Measurements from ENCODE around the genes VSTM1, MBOAT7, LILRB3 and LILRA1.

DNA sequence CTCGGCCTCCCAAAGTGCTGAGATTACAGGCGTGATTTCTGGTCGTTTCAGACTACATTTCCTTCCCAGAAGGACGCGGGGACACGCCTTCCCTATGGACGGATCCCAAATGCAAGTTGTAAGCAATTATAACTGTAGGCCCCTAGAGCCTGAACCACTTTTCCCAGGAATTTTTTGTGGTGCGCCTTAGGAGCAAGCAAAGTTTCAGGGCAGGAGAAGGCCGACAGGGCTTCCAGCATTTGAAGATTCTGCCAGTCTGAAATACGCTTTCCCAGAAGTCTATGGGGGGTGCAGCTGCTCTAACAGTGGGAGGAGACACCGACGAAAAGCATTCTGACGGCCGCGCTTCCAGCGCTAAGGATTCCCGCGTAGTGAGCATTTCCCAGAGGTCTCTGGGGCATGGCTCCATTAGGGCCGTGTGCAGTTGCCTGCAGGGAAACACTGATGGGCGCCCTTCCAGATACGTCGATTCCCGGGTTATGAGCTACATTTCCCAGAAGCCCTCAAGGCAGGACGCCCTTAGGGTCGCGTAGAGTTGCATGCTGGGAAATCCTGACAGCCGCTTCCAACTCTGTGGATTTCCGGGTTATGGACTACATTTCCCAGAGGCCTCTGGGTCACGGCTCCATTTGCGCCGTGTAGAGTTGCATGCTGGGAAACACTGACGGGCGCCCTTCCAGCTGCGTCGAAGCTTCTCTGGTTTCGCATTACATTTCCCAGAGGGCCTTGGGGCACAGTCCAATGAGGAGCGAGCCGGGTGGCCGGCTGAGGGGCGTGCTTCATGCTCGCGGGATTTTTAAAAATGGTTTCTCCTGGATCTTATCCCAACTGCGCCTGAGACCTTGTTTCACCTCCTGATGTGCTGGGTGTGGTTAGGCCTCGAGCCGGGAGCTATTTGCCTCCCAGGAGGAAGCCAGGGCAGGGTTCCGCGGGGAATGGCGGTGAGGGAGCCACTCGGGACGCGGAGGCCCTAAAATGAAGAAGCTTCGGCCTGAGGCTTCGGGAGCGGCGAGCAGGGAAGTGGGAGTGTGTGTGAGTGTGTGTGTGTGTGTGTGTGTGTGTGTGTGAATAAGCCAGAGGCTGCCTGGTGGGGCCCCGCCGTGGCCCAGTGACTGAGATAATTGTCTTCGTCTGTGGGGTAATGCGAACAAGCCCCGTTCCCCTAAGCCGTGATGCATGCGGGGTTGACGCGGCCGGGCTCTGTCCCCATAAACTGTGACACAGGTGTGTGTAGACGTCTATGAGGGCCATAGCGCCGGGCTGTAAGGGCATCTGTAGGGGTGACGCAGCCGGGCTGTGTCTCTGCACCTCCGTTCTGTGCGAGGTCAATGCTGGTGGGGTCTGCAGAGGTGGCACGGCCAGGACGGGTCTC lies 17.2 kb upstream of the ZNF331 start:
- PRO-cap, result unidirectional peak, minus-strand start at position 250 of the sequence; bidirectional peak, plus-strand start at position 644 of the sequence, minus-strand start at position 373 of the sequence

DNA sequence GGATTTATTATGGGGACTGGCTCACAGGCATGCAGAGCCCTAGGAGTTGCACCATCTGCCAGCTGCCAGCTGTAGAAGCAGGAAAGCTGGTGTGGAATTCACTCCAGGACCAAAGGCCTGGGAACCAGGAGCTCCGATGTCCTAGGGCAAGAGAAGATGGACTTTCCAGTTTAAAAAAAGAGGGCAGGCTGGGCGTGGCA lies 6.6 kb upstream of the NLRP12 start:
- PRO-cap, result no peak

- PRO-cap, result no peak
These were observed 9.8 kb upstream of the NLRP12 start for GRCh38 chr19:53833878-53834371.

DNA sequence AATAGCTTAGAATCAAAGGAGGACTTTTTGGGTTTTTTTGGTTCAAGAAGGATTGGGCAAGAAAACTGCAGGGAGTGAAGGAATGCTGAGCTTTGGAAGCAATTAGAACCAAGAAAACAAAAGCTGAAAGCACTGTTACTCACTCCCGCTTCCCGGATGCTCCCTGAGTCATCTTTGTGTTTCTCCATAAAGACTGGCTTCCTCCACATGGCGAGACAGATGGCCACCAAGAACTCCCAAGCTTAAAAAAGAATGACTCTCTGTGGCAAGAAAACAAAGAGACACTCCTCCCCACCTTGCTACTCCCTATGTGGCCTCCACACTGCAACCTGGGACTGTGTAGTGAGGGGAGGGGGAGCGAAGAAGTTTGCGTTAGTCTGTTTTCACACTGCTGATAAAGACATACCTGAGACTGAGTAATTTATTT lies 27.9 kb downstream of the VSTM1 start:
- PRO-cap, result no peak

GRCh38 chr19:54063683-54064067 lies at the start of gene VSTM1:
Gene VSTM1, minus strand, starts transcription at chr19:54063897.
- PRO-cap, result no peak

- PRO-cap, result no peak
These were observed 3.9 kb downstream of the NDUFA3 start for GRCh38 chr19:54106453-54107154.

GRCh38 chr19:54189486-54190044 lies at the start of gene MBOAT7:
Gene MBOAT7, minus strand, starts transcription at chr19:54189580.
- PRO-cap, result bidirectional peak, plus-strand start at chr19:54189677, minus-strand start at chr19:54189563; bidirectional peak, plus-strand start at chr19:54190293, minus-strand start at chr19:54189859

DNA sequence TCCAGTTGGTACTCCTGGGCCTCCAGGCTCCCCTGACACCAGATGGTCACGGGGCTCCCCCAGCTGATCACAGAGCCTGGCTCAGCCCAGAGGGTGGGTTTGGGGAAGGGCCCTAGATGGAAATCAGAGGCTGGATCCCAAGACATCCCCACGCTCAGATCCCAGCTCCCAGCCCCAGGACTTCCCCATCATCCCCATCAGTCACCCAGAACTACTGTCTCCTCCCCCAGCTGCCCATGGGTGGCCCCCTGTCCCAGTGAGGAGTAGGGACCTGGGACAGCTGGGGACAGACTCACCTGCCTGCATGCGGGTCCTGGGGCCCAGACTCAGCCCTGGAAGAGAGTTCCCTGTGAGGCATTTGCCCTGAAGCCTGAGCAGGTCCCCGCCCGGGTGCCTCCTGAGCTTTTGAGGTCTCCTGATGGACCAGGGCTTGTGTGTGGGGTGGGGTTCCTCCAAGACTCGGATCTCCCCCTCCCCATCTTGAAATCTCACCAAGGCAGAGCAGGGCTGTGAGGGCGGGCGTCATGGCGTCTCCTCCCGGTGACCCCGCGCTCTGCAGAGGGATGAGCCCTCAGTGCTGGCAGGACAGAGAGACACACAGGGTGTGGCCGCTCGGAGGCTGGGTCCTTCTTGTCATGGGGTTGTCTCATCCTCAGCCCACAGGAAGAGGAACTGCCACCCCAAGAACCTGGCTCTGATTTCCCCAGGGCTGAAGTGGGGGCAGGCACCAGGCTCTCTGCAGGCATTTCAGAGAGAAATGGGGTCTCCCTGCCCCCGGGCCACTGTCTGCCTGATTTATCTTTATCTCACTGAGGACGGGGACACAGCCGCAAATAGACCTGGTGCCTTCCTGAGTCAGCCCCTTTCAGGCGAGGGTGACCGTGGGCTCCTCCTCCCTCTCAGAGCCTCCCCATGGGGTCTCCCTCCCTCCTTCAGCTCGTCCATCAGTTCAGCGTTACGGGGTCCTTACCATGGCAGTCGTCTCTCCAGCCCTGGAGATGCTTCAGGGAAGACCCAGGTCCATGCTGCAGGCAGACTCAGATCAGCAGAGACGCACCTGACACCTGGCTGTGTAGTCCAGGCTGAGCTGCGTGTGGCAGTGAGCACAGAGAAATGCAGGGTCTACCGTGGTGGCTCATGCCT lies at the start of gene LILRB3:
Gene LILRB3 (minus strand): TSS at position 557 of the 1,143 bp plus-strand sequence.
- PRO-cap, result unidirectional peak, minus-strand start at position 555 of the sequence

GRCh38 chr19:54250600-54251323 lies 6.3 kb downstream of the LILRB5 start:
- PRO-cap, result no peak

- PRO-cap, result no peak
These were observed 3.1 kb downstream of the TTYH1 start for GRCh38 chr19:54417932-54419126.

DNA sequence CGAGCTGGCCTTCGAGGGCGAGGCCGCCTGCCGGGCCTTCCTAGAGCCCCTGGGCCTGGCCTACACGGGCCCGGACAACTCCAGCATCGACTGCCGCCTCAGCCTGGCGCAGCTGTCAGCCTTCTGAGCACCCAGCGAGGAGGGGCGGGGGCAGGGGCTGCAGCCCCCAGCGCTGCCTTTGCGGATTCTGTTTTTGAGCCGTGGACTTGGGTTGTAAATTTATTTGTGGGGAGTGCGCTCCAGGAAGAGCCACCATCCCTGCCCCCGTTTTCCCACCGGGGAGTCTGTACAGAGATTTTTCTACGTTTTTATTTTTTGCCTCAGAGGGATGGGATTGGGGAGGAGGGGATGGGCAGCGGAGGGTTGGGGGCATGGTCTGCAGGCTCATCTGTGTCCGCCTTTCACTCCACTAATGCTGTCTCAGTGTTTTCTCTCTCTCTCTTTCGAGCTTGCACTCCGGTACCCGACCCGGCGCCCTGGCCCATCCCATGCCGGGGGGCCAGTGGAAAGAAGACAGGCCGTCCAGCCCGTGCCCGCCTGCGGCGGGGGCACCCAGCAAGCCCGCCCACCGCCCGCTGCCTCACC lies 2.7 kb downstream of the LENG9 start:
- PRO-cap, result no peak

GRCh38 chr19:54462350-54462591 lies 1.3 kb downstream of the LENG9 start:
- PRO-cap, result no peak

DNA sequence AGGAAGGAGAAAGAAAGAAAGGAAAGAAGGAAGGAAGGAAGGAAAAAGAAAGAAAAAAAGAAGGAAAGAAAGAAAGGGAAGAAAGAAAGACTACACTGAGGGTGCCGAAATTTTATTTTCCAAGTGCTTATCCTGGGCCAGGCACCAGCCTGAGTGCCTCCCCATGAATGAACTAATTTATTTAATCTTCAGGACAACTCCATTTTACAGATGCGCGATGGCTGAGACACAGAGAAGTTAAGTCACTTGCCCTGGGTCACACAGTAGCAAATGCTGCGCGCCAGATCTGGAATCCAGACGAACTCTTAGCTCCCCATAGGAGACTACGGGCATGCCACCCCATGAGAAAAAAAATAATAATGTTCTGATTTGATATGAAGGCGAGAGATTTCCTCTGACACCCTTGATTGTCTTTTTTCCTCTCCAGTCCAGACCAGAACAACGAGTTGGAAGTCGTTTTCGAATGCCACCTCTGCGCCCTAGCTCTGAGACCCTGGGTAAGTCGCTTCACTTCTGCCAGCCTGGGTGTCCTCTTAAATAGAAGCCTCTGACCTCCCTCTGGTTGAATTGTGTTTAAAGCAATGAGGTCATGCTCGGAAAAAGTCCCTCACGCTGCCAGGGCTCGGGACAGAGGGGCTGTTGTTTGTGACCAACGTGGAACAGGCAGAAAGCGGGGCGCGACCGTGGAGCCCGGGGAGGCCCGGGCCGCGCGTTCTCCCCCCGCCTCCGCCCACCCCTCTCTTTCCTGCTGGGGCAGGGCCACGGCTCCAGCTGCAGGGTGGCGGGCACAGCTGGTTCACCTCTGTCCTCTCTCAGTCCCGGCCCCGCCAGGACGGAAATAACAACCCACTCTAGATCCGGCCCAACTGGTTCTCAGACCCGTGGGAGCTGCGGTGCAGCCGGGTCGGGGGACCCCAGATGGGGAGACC lies 2.3 kb downstream of the CDC42EP5 start:
- PRO-cap, result no peak

DNA sequence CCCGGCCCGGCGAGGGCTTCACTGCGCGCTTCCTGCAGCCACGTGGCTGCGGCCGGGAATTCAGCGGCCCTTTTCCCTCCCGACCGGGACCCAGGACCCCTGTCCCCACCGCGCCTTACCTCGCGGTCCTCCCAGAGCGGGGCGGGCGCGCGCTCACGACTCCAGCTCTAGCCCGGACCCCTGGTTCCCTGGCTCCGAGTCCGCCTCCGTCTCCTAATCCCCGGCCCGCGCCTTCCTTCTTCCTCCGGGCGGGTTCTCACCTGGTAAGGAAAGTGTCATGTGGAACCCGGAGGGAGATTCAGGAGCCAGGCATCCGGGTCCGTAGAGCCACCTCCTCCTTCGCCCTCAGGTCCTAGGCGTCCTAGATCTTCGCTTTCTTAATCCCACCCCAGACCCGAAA lies 1.7 kb downstream of the CDC42EP5 start:
- PRO-cap, result no peak

- PRO-cap, result no peak
These were observed 30.0 kb downstream of the LAIR2 start for GRCh38 chr19:54532537-54533034.

DNA sequence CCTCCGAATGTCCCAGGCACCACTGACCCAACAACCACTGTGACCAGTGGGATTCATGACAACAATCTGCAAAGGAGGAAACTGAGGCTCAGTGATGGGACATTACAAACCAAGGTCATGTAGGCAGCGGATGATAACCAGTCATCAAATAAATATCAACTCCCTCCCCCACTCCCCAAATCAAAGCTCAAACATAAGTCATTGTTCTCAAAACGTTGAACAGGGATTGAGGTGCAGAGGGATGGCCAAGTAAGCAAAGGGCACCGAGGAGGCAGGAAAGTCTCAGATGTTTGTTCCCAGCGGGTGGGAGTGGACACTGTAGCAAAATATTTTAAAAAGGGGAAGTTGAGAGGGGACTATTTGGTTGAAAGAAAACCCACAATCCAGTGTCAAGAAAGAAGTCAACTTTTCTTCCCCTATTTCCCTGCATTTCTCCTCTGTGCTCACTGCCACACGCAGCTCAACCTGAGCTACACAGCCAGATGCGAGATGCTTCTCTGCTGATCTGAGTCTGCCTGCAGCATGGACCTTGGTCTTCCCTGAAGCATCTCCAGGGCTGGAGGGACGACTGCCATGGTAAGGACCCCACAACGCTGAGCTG lies at the start of gene LILRA1:
Gene LILRA1 (plus strand): TSS at position 427 of the 601 bp plus-strand sequence.
- PRO-cap, result no peak

DNA sequence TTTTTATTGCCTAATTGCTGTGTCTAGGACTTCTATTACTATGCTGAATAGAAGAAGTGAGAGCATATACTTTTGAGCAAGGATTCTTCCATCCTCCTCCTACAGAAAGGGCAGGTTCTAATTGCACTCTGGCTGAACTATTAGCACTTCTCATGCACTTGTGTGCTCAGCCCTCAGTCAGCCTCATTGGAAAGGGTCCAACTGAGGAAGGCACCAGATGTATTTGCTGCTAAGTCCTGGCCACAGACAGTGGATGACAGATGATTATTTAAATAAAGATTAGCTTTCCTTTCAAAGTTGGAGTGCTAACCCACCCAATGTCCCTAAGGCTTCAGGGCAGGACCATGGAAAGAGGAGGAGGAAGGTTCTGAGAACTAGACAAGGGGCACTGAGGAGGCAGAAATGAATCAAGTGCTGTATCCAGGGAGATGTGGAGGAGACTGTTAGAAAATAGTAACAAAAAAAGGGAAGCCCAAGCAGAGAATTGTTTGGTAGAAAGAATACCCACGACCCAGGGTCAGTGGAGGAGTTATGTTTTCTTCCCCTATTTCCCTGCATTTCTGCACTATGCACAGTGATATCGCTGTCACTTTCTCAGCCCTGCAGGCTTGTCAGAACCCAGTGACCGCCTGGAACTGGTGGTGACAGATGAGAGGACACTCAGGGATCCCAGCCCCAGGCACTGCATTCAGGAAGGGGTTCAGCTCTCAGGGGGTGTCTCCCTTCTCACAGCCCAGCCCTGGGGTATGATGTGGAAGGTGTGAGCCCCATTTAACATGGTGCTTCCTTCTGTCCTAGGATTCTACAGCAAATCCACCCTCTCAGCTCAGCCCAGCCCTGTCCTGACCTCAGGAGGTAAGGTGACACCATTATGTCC lies 8.1 kb downstream of the LILRB4 start:
- PRO-cap, result no peak

DNA sequence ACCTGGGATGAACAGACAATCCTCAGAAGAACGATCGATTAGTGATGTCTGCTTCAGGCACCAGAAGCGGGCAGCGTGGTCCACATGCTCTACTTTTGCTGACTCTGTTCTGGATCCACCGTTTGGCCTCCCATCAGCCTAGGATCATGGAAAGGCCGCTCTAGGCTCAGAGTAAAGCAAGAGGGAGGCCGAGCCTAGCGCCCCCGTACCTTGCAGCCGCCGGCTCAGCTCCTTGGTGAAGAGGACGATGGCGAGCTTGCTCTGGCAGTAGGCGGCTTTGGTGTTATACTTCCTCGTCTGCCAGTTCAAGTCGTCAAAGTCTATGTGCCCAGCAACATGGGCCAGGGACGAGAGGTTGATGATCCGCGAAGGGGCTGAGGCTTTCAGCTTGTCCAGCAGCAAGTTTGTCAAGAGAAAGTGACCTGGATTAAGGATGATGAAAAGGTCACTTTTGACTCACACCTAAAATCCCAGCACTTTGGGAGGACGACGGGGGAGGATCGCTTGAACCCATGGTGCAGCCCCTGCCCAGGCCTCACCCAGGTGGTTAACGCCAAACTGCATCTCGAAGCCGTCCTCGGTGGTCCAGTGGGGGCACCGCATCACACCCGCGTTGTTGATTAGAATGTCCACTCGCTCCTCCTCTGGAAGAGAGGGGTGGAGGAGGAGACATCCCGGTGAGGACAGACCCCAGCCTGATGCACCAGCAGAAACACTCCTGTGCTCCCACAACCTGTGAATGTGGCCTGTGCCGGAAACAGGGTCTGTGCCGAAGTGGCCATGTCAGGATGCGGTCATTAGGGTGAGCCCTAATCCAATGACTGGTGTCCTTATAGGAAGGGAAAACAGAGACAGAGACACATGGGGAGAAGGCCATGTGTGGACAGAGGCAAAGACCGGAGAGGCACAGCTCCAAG lies 10.3 kb upstream of the GP6 start:
- PRO-cap, result no peak

DNA sequence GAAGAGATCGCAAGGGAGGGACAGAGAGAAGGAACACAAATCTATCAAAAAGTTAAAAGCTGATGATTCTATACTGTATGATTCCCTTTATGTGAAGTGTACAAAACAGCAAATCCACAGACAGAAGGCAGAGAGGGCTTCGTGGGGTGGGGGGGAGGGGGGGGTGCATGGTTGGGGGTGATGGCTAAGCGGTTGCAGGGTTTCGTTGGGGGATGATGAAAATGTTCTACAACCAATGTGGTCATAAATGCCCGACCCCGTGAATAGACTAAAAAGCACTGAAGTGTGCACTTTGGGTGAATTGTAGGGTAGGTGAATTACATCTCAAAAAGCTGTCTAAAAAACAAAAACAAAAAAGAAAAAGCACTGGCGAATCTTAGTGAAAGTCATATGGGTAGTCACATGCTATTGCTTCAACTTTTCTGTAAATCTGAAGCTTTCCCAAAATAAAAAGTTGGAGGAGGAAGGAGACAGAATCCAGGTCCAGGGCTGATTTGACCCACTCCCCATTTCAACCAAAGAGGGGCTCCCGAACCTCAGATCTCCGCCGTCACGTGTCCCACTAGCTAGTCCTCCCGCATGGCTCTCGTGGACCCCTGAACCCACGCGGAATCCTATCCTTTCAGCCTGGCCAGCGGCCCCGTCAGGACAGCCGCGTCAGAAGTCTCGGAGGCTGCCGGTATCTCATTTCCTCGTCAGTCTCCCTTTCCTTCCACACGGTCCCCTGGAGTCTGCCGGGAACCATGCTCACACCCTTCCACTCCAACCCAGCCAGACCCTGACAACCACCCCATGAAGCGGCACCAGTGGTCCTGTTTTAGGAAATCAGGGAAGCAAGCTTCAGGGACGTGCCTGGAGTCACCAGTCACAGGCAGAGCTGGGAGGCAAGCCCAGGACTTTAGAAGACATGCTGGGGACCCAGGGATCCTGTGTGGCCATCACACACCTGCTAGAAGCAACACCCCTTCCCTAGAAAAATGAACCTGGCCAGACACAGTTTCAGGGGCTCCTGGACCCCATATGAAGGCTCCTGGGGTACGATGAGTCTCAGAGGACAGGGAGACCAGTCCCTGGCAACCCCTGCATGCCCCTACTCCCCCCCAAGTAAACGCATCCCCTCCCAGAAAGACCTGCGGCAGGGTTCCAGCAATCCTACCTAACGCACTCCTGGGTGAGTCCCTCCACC lies 6.0 kb downstream of the PPP1R12C start:
- PRO-cap, result no peak

GRCh38 chr19:55147407-55147733 lies 1.6 kb downstream of the TNNT1 start:
- PRO-cap, result no peak